ENCODE data around the gene RCCD1.

DNA sequence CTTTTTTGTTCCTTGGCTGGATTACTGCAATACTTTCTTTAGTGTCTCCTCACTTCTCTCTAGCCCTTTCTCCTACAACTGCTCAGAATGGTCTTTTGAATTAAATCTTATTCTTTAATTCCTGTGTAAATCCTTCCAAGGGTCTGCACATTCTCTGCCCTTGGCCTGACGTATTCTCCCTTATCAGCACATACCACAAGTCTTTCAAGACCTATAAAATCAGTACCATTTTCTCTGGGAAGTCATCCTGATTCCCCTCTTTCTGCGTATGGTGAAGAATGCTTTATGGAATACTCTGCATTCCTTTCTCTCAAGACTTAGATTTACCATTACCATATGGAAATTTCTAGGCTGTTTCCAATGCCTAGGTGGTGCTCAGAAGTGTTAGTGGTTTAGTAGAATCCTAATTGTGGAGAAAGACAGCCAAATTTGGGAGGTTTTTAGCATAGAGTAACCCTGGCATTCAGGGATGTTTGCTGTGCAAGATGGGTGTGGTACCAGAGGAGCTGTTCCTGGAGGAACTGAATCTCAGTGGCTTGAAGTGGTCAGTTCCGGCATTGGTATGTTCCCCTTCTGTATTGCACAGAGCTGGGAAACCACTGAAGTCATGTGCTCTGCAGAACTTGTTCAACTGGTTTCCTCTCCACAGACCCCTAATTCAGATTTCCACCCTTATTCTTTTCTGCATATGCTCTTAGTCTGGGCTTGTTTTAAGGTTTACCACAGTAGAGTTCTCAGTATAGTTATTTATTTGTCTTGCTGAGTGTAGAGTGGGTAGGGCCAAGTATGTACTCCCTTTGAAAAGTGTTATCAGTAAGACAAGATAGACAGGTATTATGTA is 24.5 kb downstream of the IQGAP1 start:
- PRO-cap, result no peak
- RAMPAGE, long total RNA, 3 experiments, result no peak in any of the 3 experiments

DNA sequence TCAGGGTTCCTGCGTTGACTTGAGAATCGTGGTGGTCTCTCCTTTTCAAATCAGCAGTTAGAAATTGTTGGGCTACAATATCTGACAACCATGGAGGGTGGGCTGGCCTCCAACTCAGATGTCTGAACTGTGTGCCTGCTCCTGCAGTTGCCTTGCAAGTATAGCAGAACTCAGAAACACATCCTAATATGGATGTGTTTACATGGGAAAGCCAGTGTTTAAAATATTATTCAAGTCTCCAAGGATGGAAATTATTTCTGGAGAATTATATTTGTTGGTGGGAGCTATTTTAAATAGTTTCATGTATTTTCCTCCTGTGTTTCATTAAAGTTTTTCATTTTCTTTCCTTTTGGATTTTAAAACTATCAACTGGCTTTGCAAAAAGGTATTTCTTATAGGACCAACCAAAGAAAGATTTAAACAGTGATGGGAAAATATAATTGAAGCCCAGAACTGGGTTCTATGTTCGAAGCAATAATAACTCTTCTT is 80.2 kb downstream of the CRTC3 start:
- PRO-cap, result no peak
- RAMPAGE, long total RNA, 3 experiments, result no peak in any of the 3 experiments

DNA sequence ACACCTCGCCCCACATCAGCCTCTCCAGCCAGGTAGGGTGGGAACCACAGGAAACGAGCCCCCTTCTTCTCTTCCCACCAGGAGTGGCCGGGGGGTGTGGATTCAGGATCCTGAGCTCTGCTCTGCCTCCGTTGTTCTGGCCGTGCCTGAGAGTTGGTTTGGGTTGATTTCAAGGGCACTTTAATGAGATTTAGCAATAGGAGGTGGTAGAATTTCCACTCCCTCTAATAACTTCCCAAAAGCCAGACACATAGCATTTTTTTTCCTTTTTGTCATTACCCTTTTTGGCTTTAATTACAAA is 56.2 kb upstream of the BLM start:
- PRO-cap, result no peak
- RAMPAGE, long total RNA, 3 experiments, result no peak in any of the 3 experiments

DNA sequence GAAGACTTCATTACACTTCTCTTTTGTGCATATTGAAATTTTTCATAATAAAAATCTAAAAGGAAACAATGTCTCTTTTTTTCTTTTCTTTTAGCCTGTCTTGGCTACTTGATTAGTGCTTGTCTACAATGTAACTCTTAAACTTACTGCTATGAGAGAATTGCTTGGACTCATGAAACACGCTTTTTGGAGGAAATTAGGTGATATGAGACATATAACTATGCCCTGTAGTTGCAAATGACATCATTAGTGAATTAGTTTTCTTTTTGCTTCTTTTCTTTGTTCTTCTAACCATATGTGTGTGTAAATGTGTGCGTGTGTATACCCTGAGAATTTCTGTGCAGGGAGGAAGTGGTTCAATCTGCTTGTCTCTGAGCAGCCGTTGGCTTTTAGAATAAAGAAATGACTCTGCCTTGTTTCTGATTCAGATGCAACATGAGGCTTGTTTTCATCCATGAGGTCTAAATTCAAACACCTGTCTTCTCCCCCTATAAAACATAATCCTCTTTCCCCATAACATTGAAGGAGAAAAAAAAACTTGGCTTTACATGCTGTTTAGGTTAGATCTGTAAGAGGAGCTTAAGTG is 30.7 kb upstream of the BLM start:
- PRO-cap, result no peak
- RAMPAGE, long total RNA, 3 experiments, result no peak in any of the 3 experiments

DNA sequence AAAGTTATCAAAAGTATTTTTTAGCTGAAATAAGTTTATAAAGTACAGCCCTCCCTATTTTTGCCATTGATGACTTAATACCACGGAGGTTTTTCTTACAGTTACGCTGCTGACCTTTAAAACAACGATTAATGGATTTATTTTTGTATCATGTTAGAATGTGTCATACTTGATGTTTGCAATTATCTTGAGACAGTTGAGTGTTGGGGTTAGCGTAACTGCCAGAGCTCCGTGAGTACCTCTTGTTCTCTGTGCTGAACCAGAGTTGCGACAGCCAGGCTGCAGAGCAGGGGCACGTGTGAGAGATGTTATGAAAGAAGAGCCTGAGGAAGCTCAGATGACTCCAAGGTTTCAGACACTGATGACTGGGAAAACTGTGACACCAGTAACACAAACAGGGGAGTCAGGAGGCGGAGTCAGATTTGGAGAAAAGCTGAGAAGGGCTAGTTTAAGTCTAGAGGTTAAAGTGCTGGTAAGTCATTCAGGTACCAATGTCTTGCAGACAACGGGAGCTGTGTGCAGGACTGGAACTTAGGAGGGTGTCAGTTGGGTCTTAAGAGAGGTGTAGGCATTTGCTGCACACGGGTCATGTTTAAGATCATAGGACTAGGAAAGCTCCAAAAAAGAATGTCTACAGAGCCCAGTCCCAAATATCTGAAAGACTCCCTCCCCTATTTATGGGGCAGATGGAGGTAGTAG is 45.0 kb downstream of the BLM start:
- PRO-cap, result bidirectional peak, plus-strand start at position 336 of the sequence, minus-strand start at position 129 of the sequence
- RAMPAGE, long total RNA, 3 experiments, result no peak in any of the 3 experiments

GRCh38 chr15:90884943-90886002 is 969 bp downstream of the FES start:
- PRO-cap, result no peak
- RAMPAGE, long total RNA, 3 experiments, result no peak in any of the 3 experiments

- PRO-cap, result no peak
- RAMPAGE, long total RNA, 3 experiments, result no peak in any of the 3 experiments
Observed at GRCh38 chr15:90917011-90917726, 14.1 kb downstream of the MAN2A2 start.

GRCh38 chr15:90919692-90920388 is 12.5 kb downstream of the HDDC3 start:
- PRO-cap, result no peak
- RAMPAGE, long total RNA, 3 experiments, result no peak in any of the 3 experiments

- PRO-cap, result no peak
- RAMPAGE, long total RNA, 3 experiments, result start-site peak on the plus strand in 1 of 3 experiments, at chr15:90921246-90921366 at its widest, 7 reads per replicate
Observed at GRCh38 chr15:90920389-90921501, 11.6 kb downstream of the HDDC3 start.

GRCh38 chr15:90932039-90932245 is 407 bp downstream of the HDDC3 start:
- PRO-cap, result no peak
- RAMPAGE, long total RNA, 3 experiments, result no peak in any of the 3 experiments

GRCh38 chr15:90952744-90954102 is 1.5 kb upstream of the RCCD1 start:
- PRO-cap, result no peak
- RAMPAGE, long total RNA, 3 experiments, result start-site peak on the plus strand in 1 of 3 experiments, at chr15:90952956-90953310 at its widest, 8 to 19 reads per replicate

DNA sequence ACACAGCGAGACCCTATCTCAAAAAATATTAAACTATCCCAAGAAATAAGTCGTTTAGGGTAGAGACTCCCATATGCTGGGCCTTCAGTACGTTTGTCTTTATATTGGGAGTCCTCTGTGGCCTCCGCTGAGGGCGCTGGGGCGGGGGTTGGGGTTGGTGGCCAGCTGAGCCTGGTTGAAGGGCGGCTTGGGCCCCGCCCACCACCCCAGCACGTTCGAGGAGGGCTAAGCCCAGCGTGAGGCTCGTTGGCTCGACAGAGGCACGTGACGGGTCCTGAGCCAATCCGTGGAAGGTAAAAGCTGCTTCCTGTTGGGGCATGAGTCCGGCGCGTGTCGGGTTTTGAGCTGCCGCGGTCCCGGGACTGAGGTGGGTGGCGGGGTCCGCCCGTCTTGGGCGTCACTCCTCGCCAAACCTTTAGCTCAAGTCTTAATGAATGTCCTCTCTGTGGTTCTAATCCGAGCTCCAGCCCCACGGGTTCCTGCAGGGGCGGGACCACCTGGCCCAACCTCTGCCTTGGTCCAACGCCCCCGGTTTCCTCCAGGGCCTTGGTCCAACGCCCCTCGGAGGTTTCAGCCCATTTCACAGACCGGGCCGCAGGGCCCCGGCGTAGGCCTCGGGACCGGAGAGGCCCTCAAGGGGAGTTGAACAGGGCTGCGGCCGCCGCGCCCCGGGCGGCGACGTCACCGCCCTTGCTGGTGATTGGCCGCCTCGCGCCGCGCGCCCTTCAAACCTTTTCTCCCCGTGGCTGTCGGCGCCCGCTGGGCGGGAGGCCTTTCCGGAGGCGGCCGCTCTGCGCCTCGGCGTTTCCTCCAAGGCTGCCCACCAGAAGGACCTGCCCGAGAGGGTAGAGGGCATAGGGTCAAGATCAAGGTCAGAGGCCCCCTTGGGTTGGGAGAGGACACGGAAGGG is at the start of gene RCCD1:
Gene RCCD1, plus strand, starts transcription at position 303 of the 910 bp plus-strand sequence.
- PRO-cap, result unidirectional peak, plus-strand start at position 318 of the sequence
- RAMPAGE, long total RNA, 3 experiments, result no peak in any of the 3 experiments

DNA sequence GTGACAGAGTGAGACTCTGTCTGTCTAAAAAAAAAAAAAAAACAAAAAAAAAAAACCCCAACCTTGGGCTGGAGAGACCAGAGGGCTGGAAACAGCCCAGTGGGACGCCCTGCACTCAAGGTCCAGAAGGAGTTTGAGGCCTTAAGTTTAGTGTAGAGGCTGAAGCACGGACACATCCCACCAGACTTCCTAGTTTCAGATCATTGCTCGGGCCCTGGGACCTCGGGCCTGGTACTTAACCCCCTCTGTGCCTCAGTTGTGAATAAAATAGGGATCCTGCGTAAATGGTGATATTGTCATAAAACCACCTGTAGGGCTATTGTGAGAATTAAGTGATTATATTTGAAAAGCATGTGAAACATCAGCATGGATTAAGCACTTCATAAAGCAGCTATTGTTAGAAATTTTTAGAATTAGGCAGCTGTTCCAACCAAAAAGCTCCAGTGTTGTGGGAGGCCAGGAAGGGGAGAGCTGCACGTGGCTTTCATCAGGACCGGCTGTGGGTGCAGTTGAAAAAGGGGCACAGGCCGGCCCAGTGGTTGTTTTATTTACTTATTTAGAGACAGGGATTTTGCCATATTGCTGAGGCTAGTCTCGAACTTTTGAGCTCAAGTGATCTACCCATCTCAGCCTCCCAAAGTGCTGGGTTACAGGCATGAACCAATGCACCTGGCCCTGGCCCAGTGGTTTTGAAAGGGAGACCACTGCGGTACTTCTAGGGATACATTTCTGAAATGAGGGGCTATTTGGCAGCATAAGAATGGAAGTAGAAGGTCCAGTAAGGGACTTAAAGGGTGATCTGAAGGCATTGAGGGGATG is 4.4 kb downstream of the RCCD1 start:
- PRO-cap, result no peak
- RAMPAGE, long total RNA, 3 experiments, result no peak in any of the 3 experiments

DNA sequence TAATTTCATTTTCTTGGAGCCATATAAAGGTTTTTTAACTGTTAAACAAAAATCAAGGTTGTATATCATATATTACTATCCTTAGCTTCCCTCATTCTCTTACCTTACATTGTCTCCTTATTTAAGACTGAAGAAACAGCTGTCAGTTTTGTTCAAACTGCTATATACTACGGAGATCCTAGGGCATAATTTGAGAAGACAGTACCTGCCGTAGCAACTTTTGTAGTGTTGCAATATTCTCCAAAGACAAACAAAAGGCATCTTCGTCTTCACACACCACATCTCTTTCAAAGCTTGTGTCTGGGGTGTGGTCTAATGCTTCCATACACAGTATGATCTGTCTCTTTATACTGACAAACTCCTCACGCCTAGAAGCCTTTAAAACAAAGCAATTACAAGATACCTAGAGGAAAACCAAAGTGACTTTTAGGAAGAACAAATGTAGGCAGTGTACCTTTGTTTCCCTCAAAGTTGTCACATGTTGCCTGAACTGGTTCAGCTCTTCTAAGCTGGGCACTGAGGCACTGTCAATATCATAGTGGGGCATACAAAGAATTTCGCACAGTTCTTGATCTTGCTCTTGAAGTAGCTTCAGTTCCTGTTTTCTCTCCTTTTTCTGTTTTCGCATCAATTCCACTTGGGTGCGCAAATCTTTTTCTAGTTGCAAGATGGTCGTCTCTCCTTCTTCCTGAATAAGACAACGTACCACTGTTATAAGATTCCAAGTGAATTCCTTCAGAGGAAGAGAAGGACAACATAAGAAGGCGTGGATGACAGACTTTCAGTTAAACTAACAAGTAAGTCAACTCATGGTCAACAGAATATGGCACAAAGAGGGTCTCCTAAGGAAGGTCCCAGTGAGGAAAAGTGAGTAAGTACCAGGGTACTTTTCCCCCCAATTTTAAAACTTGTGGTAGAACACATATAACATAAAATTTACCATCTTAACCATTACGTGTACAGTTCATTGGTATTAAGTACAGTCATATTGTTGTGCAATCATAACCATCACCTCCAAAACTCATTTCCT is 12.7 kb downstream of the PRC1 start:
- PRO-cap, result no peak
- RAMPAGE, long total RNA, 3 experiments, result no peak in any of the 3 experiments

DNA sequence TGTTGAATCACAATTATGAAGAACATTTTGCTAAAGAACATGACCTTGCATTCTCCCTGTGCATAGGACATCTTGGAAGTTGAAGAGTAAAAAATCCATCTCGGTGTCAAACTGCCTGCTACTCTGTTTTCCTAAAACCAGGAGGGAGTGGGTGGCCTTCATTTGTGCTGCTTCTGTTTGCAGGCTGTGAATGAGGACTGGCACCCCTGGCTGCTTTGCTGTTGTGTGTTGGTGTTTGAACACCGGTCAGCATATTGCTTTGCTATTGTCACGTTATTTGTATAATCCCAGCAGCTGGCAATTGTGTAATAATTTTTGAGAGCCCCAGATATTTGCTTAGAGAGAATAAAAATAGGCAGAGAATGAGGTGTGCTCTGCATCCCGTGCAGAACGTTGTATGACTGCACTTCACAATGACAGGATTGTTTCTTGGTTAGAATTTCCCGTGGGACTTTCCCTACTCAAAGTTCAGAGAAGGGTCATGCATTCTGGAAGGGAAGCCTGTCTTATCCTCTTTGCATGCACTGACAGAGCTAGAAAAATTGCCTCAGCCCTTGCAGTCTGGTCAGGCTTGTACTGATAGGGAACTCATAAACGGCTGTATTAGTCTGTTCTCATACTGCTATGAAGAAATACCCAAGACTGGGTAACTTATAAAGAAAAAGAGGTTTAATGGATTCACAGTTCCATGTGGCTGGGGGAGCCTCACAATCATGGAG is 16.2 kb downstream of the SV2B start:
- PRO-cap, result no peak
- RAMPAGE, long total RNA, 3 experiments, result no peak in any of the 3 experiments

GRCh38 chr15:91536628-91537271 is 316.8 kb upstream of the SLCO3A1 start:
- PRO-cap, result no peak
- RAMPAGE, long total RNA, 3 experiments, result no peak in any of the 3 experiments

- PRO-cap, result no peak
- RAMPAGE, long total RNA, 3 experiments, result no peak in any of the 3 experiments
Observed at GRCh38 chr15:92012217-92012451, 158.6 kb downstream of the SLCO3A1 start.

- PRO-cap, result no peak
- RAMPAGE, long total RNA, 3 experiments, result no peak in any of the 3 experiments
Observed at GRCh38 chr15:92095584-92096273, 242.2 kb downstream of the SLCO3A1 start.

DNA sequence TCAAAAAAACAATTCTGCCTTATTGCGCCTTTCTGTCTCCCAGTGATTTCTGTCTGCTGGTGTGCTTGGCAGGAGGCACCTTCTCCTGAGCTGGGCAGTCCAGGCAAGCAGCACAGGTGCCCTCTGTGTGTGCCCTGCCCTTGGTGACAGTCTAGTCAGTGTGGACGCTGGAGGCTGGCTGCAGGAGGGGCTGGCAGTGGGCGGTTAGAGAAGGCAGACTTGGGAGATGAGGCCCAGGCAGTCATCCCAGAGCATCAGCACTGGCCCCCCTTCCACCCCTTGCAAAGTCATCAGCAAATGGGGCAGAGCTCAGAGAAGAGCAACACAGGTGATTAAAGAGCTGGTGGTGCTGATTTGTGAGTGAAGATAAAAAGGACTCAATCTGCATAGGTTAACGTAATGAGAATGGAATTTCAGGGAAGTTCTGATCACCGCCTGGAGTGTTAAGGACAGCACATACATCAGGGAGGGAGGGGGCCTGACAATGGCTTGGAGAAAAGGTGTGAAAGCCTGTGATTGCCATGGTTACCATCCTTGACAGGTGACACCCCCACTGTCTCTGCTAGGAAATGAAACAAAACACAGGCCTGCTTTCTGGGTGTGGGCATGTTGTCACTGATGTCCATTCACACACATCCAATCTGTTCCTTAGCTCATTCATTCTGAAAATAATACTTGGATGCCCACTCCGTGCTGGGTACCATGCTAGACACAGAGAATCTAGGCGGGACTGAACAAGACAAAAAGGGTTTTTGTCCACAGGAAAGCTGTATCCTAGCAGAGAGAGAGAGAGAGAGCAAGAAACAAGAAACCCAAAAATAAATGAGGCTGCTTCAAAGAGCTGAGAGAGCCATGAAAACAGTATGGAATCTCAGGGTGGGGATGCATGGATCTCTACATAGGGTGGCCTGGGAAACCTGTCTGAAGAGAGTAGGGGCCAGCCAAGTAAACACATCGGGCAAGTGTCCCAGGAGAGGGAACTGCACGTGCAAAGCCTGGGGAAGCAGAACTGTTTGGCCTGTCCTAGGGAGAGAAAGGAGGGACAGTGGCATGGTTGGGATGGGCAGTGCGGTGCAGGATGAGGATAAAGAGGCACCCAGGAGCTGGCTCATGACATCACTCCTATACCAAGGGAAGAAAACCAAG is 269.4 kb upstream of the ST8SIA2 start:
- PRO-cap, result no peak
- RAMPAGE, long total RNA, 3 experiments, result no peak in any of the 3 experiments

DNA sequence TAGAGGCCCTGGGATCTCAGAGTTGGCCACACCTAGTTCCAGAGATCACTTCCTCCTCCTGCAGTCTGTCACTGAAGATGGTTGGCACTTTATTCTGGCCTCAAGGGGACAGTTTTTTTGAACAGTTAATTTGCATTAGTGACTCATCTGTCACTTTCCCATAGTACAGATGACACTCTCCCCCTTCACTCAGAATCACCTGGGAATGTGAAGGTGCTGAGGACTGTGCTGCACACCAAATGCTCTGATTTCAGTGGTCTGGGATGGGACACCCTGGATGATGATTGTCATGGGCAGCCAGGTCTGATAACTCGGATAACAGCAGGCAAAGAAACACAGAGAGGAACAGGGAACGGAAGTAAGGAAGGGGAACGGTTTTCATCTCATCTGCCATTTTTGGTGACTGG is 232.6 kb upstream of the ST8SIA2 start:
- PRO-cap, result no peak
- RAMPAGE, long total RNA, 3 experiments, result start-site peak on the plus strand in 1 of 3 experiments, centred at position 123 of the sequence, 8 reads per replicate

Data from tibial nerve (tissue), 3 donors.